ENCODE measurements around a stretch of chr3.

DNA sequence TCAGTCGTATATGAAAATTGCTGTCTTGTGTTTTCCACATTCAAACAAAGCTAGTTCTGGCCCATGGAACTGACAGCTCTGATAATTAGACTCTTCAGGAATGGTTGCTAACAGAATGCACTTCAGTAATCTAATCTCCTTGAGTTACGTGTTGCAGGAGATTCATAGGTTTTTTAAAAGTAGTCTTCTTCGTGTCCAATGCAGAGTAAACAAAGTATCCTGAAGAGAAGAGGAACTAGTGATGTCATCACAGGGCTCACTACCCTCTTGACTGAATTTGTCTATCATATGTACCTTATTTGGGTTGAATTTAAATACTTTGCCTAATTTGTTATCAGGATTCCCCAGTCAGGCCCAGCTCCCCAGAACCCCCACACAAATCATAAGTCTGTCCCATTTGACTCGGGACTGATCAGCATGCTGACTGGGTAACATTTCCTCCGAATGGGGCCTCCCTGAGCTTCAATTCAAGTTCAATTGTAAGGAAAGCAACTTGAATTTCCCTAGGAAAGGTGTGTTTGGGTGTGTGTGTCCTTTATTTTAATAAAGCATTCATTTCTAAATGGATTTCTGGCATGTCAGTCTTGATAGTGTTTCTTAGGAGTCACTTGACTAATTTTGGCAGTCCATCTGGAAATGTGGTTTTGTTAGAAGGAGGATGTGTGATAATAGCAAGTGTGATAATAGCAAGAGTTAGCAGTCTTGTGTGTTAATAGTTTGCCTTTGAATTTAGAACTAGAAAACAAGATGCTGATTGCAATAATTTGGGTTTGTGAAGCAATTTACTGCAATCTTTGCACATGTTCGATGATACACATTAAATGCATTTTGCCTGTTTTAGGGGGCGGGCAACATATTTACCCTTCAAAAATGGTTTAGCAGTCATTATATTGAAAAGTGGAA is 21.9 kb downstream of the OXNAD1 start:
- RRBS: no CpG with 5 or more reads among the region's 7 CpGs

- RRBS: no CpG with 5 or more reads among the region's 3 CpGs
These were observed 35.9 kb downstream of the OXNAD1 start for GRCh38 chr3:16300861-16301432.

- RRBS: no CpG with 5 or more reads among the region's 7 CpGs
These were observed 36.4 kb downstream of the OXNAD1 start for GRCh38 chr3:16301433-16301855.

DNA sequence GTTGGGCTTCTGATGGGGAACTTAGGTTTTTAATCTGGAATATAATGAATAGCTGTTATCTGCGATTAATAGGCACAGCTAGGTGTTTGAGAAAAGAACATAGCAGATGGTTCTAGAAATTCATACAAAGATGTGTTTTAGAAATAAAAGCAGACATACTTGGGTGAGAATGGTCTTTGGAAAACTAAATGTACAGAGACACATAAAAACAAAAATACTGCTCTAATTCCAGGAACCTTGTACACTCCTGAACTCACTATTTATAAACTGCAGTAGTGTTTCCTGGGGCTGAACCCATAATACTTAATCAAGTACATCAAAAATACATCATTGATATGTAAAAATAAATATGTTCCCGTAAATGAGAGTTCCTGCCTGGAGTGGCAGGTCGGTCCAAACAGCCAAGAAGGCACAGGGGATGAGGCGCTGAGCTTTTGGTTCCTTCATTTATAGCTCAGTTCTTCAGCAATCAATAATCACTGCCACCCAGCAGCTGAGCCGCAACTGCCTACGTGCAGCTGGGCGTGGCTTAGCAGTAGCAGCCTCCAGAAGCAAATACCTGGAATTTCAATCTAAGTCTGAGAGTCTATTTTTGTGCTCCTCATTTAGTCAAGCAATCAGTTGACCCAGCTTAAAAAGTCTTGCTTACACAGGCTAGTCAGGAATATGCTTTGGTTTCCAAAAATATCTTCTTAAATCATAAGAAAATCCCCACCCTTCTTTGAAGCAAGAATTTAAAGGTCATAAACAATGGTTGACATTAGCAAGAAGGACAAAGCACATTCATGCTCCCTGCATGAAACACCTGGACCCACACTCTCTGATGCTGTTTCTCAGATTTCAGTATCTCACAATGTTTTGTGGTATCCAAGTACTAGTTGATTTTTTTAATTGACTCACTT is 105.7 kb downstream of the OXNAD1 start:
- RRBS: no CpG with 5 or more reads among the region's 7 CpGs

DNA sequence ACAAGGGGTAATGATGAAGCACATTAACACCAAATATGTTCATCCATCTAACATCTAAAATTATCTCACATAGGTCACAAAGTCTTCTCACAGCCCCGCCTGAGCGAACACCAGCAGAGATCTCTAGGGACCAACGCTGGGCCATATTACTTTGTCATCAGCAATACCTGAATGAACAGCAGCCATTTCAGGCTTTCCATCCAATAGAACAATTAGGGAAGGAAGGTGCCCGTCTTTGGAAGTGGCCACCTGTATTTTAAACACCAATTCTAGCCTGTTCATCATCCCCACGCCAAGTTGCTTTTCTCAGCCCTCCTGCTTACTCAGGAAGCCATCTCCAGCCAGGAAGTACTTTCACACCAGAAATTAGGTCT is 106.4 kb downstream of the OXNAD1 start:
- RRBS: no CpG with 5 or more reads among the region's 5 CpGs

GRCh38 chr3:16374549-16375040 is 109.6 kb downstream of the OXNAD1 start:
- RRBS: no CpG with 5 or more reads among the region's 15 CpGs

- RRBS: no CpG with 5 or more reads among the region's 3 CpGs
These were observed 50.7 kb downstream of the RFTN1 start for GRCh38 chr3:16462872-16463131.

DNA sequence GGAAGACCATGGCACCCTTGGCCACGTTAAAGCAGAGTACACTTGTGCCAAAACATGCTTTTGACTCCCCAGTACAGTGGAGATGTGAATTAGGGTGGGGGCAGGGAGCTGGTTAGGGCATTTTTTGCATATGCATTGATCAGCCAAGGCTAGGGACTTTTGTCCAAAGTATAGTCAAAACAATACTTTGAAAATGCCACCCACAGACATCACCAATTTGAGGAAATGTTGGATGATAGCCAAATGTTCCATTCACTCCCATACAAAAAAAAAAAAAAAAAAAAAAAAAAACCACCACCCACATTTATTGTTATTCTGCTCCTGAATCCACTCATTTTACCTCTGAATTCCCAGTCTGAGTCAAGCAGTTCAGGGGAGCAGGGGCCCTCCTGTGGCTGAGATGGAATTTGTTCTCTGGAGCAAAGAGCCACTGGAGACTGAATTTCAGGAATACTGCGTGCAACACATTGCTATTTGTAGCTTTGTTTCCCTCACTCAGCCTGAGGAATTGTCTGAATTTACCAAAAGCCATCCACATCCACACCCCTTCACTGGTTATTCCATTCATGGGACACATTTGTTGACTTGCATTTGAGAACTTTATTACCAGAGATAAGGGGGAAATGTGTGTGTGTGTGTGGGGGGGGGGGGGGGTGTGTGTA is 3.6 kb upstream of the RFTN1 start:
- RRBS: no CpG with 5 or more reads among the region's 2 CpGs

DNA sequence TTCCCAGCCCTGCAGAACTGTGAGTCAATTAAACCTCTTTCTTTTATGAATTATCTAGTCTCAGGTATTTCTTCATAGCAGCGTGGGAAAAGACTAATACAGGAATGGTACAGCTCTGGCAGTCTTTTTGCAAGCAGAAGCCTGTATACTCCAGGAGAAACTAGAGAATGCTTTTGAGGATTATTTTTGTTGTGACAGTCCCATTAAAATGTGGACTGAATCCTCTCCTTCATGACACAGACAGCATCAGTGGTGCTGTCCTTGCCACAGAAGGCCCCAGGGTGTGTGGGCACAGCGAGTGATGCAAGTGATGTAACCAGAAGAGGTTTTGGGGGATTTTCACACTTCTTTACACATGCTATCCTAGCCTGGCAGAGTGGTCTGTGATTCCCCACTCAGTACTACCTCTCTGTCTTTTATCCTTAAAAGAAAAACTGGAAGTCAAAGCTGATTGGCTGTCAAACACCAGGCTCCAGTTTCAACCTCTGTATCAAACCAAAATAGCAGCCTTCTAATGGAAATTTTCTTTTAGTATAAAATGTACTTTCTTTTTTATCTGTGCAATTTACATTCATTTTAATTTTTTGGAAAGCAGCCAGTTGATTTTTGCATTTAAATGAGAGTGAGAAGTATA is 20.3 kb downstream of the PLCL2 start:
- RRBS: no CpG with 5 or more reads among the region's 2 CpGs

DNA sequence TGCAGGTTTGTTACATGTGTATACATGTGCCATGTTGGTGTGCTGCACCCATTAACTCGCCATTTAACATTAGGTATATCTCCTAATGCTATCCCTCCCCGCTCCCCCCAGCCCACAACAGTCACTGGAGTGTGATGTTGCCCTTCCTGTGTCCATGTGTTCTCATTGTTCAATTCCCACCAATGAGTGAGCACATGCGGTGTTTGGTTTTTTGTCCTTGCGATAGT is 69.2 kb downstream of the PLCL2 start:
- RRBS: no CpG with 5 or more reads among the region's 4 CpGs

DNA sequence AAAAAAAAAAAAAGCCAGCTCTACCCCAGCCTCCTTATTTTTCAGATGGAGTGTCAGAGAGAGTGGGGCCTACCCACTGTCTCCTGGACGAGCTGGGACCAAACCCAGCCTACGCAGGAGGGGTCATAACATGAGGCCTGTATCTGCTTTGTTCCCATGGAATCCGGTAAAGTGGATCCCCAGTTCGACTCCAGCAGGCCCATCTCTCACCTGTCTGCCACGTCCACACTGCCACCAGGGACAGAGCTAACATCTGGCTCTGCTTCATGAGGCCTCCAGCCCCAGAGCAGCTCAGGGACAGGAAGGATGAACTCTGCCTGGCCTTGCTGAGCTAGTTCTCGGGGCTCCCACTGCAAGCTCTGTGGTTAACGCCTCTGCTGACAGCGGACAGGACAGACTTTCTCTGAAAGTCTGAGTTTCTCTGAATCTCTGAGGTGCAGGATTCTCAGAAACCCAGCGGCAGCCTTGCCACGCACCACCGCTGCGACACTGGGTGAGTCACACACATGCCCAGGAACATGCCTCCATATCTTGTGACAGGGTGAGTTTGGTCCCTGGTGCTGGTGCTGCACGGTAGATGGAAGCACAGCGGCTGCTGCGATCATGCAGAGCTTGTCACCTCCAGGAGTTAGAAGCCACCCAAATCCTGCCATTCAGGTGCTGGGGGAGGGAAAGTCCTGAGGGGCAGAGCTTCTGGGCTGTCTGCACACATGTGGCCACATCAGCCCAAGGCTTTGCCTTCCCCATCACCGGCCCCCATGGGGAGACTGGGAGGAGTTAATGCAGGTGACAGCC is 266.8 kb downstream of the PLCL2 start:
- RRBS: no CpG with 5 or more reads among the region's 16 CpGs

- RRBS: no CpG with 5 or more reads among the region's 3 CpGs
These were observed 295.2 kb downstream of the PLCL2 start for GRCh38 chr3:17179882-17180370.

DNA sequence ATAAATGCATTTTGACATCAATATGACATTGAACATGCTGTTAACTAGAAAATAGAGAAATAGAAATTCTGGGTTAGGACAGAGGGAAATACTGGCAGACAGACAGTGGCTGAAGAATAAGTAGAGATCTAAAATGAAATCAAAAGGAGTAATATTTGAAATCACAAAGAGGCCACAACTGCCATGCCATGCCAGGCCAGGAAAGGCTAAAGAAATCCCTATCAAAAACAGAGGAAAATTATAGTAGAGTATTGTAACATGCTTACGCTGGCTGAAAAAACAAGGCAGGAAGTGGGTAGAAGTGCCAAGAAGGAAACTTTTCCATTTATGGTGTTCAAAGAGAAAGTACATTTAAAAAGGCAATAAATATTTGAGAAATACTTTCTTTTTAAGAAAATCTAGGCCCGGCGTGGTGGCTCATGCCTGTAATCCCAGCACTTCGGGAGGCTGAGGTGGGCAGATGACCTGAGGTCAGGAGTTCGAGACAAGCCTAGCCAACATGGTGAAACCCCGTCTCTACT is 415.7 kb downstream of the PLCL2 start:
- RRBS: no CpG with 5 or more reads among the region's 6 CpGs

- RRBS: no CpG with 5 or more reads among the region's 6 CpGs
These were observed 249.0 kb downstream of the TBC1D5 start for GRCh38 chr3:17493192-17494049.

DNA sequence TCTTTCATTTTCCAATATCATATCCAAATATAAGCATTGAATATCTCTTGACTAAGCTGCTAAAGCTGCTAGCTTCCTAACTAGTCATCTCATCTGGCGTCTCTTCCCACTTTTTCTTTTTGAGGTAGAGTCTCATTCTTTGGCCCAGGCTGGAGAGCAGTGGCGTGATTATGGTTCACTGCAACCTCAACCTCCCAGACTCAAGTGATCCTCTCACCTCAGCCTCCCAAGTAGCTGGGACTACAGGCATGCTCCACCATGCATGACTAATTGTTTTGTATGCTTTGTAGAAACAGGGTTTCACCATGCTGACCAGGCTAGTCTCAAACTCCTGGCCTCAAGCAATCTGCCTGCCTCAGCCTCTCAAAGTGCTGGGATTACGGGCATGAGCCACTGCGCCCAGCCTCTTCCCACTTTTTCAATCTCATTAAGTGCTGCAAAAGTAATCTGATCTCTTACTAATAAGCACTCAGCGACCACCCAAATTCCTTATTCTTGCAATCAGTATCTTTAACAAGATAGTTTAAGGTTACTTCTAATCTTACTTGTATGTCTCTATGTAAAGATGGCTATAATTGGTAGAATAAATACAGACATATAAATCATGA is 132.2 kb downstream of the TBC1D5 start:
- RRBS: no CpG with 5 or more reads among the region's 5 CpGs

- RRBS: no CpG with 5 or more reads among the region's 2 CpGs
These were observed 9.4 kb downstream of the TBC1D5 start for GRCh38 chr3:17733074-17733429.

- RRBS: no CpG with 5 or more reads among the region's 1 CpG
These were observed 102.7 kb upstream of the TBC1D5 start for GRCh38 chr3:17845204-17845415.

DNA sequence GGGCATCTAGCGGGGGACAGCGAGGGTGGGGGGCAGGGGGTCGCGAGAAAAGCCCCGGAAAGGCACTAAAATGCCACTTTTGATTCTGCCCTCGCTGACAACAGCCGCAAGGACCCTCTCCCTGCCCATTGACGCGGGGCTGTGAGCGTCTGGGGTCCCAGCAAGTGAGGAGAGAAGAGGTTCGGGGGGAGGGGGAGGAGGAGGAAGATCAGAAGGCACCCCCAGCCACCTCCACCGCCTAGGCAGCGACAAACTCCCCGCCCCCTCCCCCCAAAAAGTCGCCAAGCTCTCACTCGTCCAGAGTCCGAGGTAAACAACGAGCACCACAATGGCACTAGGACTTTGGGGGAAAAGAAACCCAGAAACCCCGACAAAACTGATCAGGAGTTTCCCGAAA is 744 bp downstream of the SATB1 start:
- RRBS: no CpG with 5 or more reads among the region's 20 CpGs

GRCh38 chr3:18444425-18445455 is 19.6 kb upstream of the SATB1 start:
- RRBS: 1% methylated on average over 36 of the region's 126 CpGs